Parotid gland (tissue), 1 donor: Measurements from ENCODE around the genes POU4F1 and GPC5.

DNA sequence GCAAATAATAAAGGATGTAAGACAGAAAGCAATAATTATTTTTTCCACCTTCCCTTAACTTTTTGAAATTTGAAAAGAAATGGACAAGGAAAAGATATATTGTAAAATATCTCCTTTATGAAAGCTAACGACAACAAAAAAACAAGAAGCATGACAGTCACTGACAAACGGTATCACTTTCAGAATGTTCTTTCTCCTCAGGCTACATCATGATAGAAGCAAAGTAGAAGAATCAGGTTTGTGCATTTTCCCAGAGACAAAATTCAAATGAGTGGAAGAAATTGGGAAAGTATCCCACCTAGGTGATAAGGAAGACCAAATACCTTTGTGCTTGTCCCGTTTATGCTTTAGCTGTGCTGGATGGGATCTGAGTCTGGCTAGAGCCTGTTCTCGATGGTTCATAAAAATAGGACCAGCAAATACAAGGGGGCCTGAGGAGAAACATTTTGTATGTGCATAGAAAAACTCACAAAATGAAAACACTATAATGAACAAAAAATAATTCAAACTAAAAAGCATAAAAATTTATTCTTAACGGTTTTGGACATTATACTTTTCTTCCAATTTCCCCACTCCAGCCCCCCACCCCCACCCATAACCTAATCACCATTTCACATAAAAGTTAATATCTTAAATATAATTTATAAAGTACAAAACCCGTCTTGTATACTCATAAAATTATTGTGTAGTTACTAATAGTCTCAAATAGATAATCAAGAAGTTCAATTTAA lies 93.9 kb downstream of the MYCBP2 start:
- PRO-cap, result no peak

- PRO-cap, result no peak
These were observed 65.7 kb downstream of the MYCBP2 start for GRCh38 chr13:77261114-77261648.

DNA sequence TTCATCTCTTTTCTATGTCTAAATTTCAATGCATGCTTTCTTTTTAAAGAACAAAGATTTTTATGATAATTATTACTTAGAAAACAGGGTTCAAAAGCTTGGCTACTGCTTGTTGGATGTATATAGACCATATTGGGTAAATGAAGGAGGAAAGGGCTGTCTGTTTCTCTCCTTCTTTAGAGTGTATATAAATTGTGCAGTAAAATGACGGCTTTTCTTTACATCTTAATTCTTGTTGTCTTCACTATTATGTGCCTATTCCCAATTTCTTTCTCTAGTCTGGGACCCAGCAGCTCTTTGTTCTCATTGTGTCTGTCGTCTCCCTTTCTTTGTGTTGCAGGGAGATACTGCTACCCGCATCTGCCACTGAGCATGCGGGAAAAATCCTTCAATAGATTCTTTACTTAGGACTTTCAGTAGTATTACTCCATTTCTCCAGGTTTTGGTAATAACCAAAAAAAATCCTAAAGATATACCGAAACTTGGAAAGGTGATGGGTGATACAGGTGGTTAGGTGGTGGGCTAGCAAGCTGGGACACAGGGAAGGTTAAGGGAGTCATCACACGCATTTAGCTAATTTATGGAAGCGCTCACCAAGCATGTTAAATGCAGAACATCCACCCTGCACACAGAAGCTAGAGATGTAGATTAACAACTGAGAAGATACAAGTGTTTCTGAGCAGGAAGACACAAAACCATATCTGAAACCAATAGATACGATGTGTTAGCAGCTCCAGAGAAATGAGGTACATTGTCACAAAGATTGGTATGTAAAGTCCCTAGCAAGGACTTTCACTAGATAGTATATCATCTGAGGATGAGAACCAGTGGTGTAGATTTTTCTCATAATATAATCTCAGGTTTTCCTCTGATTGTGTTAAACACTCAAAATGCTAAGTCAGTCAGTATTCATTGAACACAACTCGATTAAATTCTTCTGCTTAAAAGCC lies 1.5 kb upstream of the SLAIN1 start:
- PRO-cap, result no peak

DNA sequence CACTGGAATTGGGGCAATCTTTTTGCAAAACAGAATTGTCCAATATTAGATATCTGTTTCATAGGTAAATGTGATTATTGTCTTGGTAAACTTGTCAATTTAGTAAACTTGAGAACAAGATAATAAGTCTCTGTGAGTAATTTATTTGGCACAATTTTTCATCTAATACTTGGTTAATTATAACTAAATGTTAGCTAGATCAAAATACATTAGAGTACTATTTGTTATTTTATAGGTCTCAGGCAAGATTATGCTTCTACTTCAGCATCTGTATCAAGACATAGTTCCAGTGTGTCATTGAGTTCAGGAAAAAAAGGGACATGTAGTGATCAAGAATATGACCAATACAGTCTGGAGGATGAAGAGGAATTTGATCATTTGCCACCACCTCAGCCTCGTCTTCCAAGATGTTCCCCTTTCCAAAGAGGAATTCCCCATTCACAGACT lies 48.8 kb downstream of the SLAIN1 start:
- PRO-cap, result no peak

- PRO-cap, result no peak
These were observed 20.5 kb downstream of the EDNRB start for GRCh38 chr13:77897893-77898761.

DNA sequence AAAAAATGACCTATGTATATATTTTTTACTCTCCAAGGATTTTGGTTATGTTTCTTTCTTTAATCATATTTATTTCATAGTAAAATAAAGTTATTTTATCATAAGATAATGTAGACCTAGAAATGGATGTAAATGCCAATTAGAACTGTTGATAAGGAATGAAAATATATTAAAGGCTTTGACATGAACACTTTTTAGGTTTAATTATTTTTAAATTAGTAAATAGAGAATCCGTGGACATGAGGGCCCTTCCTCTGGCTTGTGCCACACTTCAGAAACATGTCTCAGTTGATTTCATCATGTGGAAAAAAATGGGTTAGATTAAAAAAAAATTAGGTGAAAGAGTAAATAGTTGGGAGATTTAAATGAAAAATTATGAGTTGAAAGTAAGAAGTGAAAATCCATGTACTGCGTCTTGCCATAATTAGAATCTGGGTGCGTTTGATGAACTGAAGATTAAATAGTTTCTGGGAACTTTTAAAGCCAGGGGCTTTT lies 61.7 kb upstream of the EDNRB start:
- PRO-cap, result no peak

- PRO-cap, result no peak
These were observed 7.3 kb downstream of the POU4F1 start for GRCh38 chr13:78595795-78596740.

DNA sequence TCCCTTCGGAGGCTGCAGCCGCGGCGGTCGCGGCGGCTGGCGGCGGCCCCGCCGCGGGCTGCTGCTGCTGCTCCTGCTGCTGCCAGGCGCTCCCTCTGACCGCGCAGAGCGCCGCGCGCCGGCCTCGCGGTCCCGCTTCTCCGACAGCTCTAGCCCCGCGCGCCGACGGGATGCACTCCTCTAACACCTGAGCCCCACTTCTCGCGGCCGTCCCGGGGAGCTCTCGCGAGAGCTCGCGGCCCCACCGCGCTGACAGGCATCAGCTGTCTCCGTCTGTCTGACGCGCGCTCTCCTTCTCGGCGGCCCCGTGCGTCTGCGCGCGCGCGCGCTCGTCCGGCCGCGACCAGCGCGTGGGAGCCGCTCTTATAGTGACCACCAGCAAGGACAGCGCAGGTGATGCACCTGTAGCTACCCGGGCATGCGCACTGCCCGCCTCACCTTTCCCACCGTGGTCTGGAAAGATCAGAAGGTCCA lies at the start of gene POU4F1:
TSS of gene POU4F1 (minus strand) at position 151 of the 474 bp plus-strand sequence.
- PRO-cap, result no peak

DNA sequence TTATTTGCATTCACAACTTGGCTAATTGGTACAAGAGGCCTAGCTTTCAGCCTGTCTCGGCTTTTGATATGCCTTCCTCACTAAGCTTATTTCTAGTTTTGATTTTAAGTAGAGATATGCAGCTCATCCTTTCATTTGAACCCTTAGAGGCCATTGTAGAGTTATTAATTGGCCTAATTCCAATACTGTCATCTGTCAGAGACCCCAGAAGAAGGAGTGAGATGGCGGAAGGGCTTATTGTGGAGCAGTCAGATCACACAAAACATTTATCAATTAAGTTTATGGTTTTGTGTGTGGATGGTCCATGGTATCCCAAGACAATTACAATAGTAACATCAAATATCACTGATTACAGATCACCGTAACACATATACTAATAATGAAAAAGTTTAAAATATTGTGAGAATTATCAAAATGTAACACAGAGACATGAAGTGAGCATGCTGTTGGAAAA lies 140.6 kb upstream of the OBI1 start:
- PRO-cap, result no peak

DNA sequence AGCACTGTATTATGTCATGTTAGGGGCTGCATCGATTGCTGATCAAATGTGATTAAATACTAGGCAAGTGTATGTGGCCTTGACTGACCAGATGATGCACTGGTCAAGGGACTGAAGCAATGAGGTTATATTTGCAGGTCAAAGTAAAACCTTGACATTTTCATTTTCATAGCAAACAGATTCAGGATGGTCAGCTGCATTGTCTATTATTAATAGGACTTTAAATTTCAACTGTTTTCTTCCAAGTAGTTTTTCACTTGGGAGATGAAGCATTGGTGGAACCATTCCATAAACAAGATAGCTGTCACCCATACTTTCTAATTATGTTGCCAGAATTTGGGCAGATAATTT lies 43.4 kb downstream of the NDFIP2 start:
- PRO-cap, result no peak

GRCh38 chr13:80010188-80010818 lies 330.6 kb downstream of the SPRY2 start:
- PRO-cap, result no peak

- PRO-cap, result no peak
These were observed 207.3 kb downstream of the SPRY2 start for GRCh38 chr13:80133663-80133997.

- PRO-cap, result no peak
These were observed 184.3 kb downstream of the SPRY2 start for GRCh38 chr13:80156575-80157052.

DNA sequence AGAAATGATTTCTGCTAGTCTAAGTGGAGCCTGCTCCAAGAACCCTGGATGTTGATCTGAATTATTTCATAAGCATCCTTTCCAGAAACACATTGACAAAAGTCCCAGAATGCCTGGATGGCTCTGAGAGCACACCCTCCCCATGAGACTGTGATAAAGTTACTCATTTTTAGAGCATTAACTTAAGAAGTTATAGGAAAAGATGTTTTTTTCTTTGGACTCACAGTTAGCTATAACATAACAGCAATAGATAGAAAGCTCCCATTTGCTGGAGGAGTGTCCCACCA lies 559.7 kb upstream of the SPRY2 start:
- PRO-cap, result no peak

- PRO-cap, result no peak
These were observed 3.3 kb downstream of the SLITRK1 start for GRCh38 chr13:83878996-83879372.

- PRO-cap, result no peak
These were observed 59.4 kb upstream of the SLITRK1 start for GRCh38 chr13:83941491-83942321.

- PRO-cap, result no peak
These were observed 854.6 kb downstream of the SLITRK6 start for GRCh38 chr13:84944678-84944968.

- PRO-cap, result no peak
These were observed 36.5 kb upstream of the GPC5 start for GRCh38 chr13:91361771-91362412.

DNA sequence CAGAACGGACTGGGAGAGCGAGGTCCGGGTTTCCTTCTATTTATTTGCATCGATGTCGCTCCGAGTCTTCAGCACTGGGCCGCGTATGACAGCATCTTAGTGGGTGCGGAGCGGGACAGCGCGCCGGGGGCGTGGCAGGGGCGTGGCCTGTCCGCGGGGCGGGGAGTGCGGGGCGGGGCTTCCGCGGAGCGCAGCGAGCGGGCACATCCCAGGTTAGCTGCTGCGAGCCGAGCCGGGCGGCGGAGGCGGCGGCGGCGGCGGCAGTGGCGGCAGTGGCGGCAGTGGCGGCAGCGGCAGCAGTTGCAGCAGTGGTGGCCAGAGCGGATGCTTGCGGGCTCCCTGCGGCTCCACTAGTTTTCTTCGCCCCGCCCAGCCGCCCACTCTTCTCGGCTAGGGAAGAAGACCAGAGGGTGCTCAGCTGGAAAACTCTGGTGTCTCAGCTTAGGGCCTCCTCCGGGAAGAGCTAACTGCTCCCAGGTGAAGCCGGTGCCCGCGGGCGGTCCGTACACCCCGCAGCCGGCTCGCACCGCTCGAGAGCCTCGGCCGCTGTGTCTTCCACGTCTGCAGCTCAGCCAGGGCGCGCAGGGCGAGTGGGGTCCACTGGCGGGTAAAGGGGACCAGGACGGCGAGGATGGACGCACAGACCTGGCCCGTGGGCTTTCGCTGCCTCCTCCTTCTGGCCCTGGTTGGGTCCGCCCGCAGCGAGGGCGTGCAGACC lies at the start of gene GPC5:
TSS of gene GPC5 (plus strand) at position 206 of the 718 bp plus-strand sequence.
- PRO-cap, result no peak

- PRO-cap, result no peak
These were observed 549.0 kb upstream of the GPC6 start for GRCh38 chr13:92677530-92678121.